M059J (cell line): ENCODE data around the gene RFWD3.

DNA sequence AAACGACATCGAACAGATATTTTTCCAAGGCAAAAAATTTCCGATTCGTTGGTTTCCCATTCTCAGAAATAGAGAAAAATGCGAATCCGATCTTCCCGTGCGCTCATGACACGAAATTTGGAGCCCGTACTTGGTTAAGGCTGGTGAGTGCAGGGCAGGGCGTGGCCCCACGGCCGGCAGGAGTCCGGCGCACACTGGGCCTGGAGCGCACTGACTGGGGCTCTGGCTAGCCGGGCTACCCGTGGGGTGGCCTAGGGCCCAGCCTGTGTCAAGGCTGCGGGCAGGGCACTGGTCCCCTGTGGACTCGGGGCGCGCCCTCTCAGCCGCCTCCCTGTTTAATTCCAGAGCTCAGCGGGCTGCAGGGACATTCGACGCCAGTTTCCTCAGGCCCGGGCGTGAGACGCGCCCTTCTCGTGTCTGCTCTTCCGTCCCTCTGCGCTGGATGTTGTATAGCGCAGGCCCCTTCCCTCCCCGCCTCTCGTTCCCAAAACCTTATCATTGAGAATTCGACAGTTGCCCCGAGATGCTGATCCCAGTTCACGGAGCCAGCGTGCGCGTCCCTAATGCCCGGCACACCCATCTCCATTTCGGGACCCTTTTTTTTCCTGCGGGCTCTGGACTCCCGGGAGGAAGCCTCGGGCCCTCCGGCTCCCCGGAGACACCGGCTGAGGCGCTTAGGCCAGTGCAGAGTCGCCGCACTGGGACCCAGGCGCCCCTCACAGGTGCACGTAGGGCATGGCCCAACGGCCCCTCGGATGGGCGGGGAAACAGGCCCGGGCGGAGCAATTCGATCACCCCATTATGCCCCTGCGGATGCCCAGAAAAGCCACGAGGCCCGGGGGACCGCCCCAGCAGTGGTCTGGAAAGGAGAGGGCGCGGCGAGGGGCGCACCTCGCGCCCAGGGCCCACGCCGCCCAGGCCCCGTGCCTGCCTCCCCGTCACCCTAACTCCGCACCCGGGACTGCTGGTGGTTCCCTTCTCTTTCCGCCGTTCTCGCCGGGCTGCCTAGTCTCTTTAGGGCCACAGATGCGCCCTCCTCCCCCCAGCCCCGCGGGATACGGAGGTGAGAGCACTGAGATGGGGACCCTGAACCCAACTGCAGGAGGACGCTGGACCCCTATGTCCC is 18.3 kb upstream of the ZFHX3 start:
- RAMPAGE, long total RNA = no peak

DNA sequence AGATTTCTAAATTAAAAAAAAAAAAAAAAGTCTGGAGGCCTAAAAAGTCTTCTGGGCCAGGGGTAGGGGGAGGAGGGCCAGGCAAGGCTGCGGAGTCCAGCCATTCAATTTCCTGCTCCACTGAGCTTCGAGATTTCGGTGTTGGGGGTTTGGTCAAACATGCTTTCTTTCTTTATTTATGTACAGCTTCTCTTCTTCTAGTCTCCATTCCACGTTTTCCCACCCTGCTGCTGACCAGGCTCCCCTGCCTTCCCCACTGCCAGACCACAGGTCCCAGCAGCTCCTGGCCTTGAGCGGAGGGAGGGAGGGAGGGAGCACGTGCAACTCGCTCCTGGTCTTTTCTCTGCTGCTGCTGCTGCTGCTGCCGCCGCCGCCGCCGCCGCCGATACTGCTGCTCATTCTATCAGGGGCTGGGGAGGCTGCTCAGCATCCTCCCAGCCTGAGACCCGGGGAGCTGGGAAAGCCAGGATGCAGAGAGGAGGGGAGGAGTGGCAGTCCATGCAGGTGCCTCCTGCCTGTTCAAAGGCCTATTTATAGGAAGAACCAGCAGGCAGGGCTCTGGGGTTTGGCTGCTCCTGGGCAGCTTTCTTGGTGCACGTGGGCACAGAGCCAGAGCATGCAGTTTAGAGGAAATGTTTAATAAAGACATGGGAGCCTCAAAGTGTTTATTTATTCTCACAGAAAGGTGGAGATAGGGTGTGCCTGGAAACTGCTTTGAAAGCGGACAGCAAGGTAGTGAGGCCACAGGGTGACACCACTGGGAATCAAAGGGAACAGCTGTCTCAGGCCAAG is 23.4 kb upstream of the ZFHX3 start:
- RAMPAGE, long total RNA = no peak

DNA sequence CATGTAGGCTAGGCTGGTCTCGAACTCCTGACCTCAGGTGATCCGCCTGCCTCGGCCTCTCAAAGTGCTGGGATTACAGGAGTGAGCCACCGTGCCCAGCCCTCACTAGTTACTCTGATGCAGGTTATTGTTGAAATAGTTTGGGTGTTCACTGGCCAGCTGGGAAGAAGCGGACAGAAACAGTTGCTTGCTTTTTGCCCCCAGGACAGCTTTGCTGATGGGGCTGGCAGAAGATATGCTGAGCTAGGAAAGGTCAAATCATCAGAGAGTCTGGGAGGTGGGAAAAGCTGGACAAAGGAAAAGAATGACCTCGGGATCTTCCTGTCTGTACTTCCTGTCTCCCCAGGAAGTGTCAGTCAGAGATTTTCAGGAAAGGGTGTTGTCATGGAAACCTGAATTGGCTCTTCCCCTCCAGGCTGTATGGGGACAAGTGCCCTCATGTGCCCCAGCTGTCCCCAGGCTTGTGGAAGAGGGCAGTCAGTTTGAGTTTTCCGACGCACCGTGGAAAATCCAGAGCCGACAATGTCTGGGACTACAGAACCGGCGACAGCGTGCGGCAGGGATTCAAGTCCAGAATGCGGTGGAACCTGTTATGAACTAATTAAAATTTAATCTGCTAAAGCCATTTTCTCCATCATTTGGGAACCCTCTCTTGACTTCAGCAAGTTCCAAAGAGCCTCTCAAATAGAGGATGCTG is 122.6 kb upstream of the ZFHX3 start:
- RAMPAGE, long total RNA = no peak

DNA sequence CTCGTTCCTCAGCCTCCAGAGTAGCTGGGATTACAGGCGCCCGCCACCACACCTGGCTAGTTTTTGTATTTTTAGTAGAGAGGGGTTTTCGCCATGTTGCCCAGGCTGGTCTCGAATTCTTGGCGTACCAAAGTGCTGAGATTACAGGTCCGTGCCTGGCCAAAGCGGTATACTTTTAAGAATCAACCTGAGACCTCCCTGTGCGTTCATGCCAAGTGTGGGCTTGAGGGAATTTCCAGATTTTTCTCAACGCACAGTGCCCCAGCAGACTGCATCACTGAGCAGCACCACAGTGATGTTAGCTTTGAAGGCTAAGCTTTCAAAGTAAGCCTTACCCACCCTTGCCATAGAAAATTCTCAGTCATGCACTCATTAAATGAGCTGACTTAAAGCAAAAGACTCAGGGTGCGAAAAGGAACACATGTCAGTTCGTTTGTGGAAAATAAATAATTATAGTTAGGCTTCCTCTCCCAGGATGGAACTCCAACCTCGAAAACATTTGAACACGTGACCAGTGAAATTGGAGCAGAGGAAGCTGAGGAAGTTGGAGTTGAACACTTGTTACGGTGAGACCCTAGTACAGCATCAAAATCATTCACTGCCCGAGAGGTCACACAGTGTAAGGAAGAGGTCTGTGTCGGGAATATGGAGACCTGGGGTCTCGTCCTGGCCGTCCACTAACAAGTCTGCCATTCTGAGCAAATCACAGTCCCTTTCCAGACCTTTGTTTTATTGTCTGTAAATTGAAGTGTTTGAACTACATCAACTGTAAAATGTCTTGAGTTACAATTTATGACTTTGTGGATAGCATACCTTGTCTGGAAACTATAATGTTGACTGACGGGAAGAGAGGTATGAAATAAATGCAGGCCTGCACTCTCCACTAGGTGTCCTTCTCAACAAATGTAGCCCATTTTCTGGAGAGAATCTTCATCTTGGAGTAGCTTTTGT is 7.5 kb downstream of the PSMD7 start:
- RAMPAGE, long total RNA = no peak

- RAMPAGE, long total RNA = no peak
These were observed 22.3 kb downstream of the PSMD7 start for GRCh38 chr16:74318637-74319506.

- RAMPAGE, long total RNA = no peak
These were observed 29.1 kb downstream of the PSMD7 start for GRCh38 chr16:74325515-74326390.

DNA sequence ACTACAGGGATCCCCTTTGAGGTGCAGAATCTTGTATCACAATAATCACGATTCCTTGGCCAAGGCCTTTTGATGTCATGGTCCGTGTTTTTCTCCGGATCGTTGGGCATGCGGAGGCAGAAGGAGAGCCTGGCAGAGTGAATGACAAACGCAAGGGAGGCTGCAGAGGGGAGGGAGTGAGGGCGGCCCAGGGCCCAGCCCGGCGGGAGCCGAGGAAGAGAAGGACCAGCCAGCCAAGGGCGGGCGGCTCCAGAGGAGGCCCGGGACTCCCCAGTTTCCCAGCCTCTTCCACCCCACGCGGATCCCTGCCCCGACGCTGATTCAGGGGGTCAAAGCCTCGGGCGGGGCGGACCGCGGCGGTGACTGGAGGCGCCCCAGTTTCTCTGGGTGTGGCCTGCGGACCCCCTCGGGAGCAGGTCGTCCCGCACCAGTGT is 14.7 kb downstream of the CLEC18B start:
- RAMPAGE, long total RNA = no peak

DNA sequence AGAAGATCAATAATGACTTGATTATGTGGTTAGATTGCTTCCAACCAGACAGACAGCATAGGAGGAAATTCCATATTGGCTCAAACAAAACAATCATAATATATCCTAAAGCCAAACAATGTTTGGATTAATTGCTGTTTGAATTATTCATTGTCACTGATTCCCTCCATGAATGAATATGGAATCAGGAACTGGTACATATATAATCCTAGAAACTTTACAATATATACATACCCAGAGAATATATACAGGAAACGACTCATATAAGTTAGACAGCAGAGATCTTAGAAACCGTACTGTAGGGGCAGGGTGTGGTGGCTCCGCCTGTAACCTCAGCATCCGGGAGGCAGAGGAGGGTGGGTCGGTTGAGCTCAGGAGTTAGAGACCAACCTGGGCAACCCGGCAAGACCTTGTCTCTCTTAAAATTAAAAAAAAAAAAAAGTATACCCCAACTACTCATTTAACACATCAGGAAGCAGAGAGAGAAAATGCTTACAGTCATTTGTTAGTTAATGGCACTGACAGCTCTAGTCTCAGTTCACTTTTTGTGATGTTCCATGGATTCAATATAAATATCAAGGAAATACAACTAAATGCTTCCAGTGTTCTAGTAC is 5.8 kb downstream of the GLG1 start:
- RAMPAGE, long total RNA = no peak

DNA sequence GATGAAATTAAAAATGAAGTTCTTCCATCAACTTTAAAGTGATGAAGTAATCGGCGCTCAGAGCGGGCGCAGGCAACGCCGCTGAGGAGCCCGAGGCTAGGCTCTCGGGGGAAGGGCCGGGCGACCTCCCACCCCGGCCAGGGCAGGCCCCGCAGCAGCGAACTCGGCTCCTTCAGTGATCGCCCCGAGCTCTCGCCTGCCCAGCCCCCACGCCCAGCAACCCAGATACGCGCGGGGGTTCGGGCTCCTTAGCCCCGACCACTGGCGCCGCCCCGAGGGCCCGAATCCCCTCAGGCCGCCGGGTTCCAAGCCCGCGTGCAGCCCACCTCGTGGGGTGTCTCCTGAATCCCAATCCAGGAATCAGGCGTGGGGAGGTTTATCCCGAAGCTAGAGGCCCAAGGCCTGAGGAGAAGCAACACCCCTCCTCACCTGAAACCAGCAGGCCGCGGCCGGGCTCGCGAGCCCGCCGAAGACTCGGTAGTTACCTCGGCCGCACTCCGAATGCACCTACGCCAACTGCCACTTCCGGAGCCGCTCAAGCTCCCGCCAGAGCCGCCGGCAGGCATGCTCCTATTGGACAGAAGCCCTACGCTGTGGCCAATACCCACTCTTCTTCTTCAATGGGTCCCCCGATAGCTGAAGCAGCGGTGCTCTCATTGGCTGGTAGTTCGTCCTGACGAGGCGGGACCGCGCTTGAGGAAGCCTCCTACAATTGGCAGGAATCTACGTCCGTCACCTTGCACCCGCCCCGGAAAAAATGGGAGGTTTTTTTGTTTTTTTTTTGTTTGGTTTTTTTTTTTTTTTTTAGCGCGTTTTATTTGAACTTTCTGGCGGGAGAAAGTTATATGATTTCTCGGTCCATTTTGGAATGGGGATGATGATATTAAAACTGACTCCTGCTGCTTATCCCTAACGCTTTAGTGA is at the start of gene RFWD3:
Gene RFWD3, minus strand, starts transcription at position 521 of the 924 bp plus-strand sequence.
- RAMPAGE, long total RNA = no peak

- RAMPAGE, long total RNA = no peak
These were observed 4.8 kb downstream of the MLKL start for GRCh38 chr16:74695794-74696349.

- RAMPAGE, long total RNA = no peak
These were observed 35.8 kb downstream of the FA2H start for GRCh38 chr16:74738809-74739283.

DNA sequence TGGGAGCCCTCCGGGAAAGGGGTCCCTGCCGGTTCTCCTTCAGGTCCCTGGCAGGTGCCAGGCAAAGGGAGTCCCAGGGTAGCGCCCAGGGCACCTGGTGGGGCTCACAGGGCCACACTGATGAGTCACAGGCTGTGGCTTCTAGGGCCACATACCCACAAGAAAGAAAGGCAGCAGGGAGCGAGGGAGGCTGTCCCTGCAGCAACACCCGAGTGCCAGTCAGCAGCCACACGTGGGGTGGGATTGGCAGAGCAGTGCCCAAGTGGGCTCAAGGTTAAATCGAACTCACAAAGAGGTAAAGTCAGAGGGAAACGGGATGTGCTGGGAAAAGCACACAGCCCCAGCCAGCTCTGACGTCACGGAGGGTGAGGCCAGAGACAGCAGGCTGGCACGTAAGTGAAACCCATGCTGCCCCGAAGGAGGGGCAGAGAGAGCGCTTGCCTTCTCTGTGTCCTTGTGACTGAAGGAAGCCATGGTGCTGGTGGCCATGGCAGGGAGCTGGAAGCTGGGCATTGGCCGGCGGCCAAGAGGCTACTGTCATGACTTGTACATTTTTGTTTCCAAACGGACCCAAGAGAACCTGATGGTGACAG is 33.8 kb downstream of the FA2H start:
- RAMPAGE, long total RNA = no peak

DNA sequence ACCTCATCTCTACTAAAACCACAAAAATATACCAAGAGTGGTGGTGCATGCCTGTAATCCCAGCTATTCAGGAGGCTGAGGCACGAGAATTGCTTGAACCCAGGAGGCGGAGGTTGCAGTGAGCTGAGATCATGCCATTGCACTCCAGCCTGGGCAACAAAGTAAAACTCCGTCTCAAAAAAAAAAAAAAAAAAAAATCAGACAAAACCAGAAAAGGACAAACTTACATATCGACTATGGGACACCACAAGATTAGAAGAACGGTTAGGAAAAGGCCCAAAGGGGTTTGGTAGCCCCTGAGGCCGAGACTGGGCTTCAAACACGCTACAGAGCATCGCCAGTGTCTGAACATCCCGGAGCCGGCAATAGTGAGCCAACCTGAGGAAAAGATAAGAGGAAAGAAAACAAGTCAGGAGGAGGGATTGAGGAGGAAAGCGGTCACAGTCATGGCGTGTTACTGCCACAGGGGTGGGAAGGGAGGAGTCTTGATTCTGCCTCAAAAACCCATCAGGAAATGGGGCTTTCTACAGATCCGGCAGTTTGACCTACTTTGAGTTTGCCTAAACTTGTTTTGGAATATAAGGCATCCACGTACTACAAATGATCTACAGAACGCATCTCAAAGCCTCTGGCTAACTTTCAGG is 96.9 kb downstream of the WDR59 start:
- RAMPAGE, long total RNA = no peak

DNA sequence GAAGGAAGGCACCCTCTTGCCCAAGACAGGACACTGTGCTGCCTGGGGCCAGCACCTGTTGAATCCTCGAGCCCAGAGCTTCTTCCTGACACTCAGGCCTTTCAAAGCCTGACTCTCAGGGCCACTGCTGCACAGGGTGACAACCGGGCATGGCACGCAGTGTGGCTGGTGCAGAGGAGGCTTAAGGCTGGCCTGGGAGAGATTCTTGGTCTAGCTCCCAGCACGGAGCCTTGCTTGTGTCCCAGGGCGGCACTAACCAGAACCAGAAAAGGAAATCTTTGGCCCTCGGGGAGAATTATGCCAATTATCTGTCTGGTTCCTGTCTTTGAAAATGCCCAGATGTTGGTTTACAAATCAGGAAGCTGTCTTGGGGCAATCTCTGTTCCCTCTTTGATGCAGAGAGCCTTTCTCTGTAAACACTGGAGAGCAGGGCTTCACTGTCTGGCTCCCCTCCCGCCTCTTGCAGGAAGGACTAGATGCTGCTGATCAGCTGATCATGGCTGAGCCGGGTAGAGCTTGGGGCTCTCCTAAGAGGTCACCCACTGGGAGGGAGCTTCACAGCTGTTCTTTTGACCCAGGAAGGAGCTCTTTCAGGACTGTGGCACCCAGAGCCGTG is 11.0 kb downstream of the LDHD start:
- RAMPAGE, long total RNA = no peak

GRCh38 chr16:75111942-75112262 is 4.7 kb downstream of the LDHD start:
- RAMPAGE, long total RNA = no peak

- RAMPAGE, long total RNA = no peak
These were observed 970 bp downstream of the CTRB1 start for GRCh38 chr16:75219766-75220150.

GRCh38 chr16:75244927-75246008 is 6.2 kb downstream of the BCAR1 start:
- RAMPAGE, long total RNA = no peak

DNA sequence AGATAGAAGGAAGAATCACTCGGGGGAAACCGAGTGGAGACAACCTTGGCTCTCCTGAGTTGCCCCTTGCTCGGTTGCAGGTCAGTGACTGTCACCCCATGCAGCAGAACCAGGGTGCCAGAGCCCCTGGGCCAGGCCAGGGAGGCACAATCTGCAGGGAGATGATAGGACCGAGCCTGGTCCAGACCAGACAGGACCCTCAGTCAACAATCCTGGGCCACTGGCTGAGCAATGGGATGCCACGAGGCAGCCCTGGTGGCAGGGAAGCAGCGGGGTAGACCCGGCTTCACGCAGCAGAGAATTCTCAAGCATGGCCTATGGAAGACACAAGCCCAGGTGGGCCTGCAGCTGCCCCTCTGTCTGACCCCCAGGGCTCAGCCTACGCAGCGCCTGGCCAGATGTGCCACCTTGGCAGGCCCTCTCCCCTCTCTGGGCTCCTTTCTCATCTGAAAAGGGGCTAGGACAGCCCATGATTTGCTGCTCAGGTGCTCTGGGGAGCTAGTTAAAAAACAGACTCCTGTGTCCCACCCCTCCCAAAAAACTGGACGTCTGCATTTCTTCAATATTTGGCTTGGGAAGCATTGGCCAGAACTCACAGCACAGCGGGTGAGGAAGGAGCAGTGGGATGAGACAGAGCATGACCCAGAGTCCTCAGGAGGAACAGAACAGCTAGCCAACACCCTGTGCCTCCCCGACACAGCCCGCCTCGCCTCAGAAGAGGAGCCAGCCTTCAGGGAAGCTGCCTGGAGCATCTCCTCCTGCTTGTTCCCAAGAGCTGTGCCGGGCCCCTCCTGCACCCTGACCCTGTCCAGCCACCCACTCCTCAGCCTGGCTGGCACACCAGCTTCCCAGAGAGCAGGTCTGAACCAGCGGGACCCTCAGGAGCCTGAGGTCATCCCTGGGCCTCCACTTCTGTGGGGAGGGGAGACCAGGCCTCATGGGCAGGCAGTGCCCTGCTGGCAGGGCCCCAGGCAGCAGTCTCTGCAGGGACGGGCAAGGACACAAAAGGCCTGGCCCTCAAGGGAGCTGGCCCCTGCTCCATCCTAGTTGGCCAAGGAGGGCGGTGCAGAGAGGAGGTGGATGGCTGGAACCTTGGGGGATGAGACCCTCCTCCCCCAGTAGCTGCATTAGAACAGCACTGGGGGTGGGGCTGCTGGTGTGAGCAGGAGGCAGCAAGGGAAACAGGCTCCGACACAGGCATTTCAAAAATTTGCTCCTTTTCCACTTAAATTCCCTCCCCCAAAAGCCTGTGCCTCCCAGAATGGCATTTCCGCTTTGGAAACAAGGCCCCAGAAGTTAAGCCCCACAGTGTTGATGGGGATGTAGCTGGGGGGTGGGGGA is 1.5 kb upstream of the BCAR1 start:
- RAMPAGE, long total RNA = no peak

GRCh38 chr16:75254274-75254932 is 3.0 kb upstream of the BCAR1 start:
- RAMPAGE, long total RNA = no peak

DNA sequence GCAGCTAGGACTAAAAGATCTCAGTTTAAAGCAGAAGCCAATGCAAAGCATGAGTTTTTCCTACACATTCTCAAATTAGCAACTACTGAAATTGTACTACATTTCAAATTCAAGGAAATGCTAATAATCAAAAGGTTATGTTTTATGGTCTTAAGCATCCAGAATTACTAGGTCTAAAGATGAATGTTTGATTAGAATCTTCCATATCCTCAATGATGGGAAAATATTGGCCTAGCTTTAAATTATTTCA is 50.5 kb downstream of the CFDP1 start:
- RAMPAGE, long total RNA = no peak